ENCODE data around the gene DYNC2LI1.

GRCh38 chr2:43142920-43143283 is 83.5 kb downstream of the ZFP36L2 start:
- PRO-cap: no peak

DNA sequence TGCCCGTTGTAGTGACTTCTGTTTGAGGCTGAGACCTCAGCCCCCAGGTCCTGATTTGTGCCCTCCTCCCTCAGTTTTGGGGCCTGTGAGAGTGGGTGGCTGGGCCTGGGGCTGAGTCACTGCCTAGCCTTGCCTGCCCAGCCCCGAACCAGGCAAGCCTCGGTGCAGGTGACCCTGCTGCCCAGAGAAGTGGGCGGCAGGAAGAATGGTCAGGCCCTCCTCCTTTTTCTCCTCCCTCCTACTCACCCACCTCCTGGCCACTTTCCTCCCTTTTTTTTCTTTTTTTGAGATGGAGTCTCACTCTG is 66.6 kb downstream of the ZFP36L2 start:
- PRO-cap: no peak

- PRO-cap: bidirectional peak, plus-strand start at chr2:43179128, minus-strand start at chr2:43179089
These were observed 47.7 kb downstream of the ZFP36L2 start for GRCh38 chr2:43178198-43179656.

DNA sequence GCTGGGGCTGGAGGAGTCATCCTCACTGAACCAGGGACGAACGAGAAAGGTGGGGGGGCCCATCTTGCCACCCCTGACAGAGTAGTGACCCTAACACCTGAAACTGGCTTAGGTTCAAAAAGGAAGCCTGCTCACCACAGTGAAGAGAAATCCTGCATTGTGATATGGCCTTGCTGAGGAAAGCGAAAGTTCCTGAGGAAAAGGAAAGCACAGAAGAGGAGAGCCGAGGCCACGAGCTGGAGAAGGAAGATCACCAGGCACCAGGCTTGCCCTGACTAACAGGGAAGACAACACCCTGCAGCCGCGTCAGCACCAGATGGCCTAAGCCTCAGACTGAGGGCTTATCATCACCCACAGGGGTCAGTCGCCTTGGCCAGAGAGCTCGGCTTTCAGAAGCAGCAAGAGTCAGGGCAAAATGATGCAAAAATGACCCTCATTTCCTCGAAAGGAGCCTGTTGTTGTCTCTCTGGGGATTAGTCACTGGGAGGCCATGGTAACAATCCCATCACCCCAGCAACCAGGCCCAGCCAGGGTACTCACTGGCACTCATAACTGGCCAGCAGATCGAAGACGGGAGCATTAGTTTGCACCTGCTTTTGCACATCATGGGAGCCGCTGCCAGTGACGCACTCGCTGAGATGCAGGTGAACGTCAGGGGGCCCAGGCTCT is 42.6 kb upstream of the ZFP36L2 start:
- PRO-cap: no peak

- PRO-cap: no peak
These were observed 79.2 kb upstream of the ZFP36L2 start for GRCh38 chr2:43305237-43306328.

- PRO-cap: no peak
These were observed 105.0 kb upstream of the ZFP36L2 start for GRCh38 chr2:43331341-43331927.

- PRO-cap: no peak
These were observed 169.5 kb downstream of the THADA start for GRCh38 chr2:43426108-43426906.

GRCh38 chr2:43469673-43470550 is 125.9 kb downstream of the THADA start:
- PRO-cap: no peak

GRCh38 chr2:43539971-43540606 is 55.7 kb downstream of the THADA start:
- PRO-cap: no peak

DNA sequence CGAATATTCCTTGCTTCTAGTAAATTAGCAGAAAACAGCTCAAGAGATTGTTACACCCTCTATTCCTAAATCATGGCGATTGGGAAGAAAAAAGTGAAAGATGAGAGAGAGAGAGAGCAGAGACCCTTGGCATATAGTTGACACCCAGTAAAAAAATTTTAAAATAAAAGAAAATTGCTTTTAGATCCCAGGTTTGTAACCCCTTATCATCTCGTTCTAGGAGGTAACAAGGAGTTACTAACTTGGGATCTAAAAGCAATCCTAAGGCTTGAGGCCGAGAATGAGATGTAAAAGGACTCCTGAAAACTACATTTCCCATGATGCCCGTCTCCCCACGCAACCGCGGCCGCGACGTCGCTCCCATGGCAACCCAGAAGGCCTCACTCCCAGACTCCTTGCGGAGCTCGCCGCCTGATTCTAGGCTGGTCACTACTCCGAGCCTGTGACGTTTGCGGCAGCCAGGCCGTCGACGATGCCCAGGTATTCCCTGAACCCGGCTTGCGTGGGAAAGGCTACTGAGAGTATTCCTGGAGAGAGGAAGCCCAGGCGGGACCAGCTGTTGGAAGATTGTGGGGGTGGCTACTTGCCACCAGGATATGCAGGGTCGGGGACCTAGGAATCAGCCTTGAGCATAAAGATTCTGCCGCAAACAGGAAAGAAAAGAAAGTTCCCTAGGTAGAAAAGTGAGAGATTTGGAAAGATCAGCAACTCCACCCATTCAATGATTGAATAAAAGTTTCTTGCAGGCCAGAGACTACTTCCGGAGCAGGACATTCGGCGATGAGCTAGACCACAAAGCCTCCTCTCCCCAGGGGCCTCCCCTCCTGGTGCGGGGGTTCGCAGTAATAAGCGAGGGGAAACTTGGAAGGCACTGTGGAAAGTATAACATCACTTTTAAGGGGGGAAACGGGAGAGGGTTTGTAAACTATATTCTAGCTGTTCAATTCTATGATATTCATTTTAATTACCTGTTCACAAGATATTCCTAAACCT is at the start of gene DYNC2LI1:
DYNC2LI1 (plus strand) TSS at position 373 of the 993 bp plus-strand sequence.
- PRO-cap: bidirectional peak, plus-strand start at position 429 of the sequence, minus-strand start at position 450 of the sequence; bidirectional peak, plus-strand start at position 759 of the sequence, minus-strand start at position 639 of the sequence

DNA sequence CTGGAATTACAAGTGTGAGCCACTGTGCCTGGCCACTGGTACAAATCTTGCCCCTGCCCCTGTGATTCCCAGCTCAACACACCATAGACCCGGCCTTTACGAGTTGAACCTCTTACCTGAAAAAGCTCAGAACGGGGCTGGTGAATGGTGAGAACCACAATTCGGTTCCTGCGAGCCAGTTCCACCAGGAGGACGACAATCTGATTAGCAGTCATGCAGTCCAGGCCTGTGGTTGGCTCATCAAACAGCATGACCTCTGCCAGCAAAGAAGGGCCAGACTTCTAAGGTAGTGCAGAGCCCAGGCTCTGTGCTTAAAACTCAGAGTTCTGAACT is 12.4 kb downstream of the ABCG5 start:
- PRO-cap: no peak

- PRO-cap: no peak
These were observed 3.5 kb downstream of the ABCG8 start for GRCh38 chr2:43842252-43842775.

DNA sequence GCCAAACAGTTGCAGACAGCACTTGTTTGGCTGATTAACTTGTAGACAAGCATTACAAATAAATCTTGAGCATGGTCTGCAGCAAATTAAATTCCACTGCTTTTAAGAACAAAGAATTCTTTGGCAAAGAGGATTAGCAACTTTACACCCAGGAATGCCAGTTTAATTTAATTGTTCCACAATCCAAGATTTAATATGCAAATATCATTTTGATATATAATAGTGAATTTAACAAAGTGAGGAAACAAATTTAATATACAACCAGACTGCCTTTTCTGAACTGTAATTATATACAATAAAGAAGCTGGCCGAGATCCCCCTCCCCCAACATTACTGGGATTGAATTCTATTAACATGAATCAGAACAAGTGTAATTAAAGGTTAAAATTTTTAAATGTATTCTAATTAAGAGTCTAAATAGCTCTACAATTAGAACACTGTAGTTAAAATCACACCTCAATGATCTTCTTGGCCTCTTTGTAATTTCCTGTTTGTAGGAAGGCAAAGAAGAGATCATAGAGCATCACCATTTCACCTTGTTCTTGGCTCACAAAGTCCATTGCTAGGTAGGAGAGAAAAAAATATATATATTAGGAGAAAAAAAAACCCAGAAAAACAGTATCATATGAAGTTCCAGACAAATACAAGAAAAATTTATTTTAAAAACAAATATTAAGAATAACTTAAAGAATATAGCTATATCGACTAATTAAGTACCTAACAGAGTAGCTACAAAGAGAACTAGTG is 61.9 kb downstream of the LRPPRC start:
- PRO-cap: no peak

- PRO-cap: no peak
These were observed 2.2 kb downstream of the LRPPRC start for GRCh38 chr2:43993362-43994198.

GRCh38 chr2:44060965-44061503 is 65.2 kb upstream of the LRPPRC start:
- PRO-cap: no peak

DNA sequence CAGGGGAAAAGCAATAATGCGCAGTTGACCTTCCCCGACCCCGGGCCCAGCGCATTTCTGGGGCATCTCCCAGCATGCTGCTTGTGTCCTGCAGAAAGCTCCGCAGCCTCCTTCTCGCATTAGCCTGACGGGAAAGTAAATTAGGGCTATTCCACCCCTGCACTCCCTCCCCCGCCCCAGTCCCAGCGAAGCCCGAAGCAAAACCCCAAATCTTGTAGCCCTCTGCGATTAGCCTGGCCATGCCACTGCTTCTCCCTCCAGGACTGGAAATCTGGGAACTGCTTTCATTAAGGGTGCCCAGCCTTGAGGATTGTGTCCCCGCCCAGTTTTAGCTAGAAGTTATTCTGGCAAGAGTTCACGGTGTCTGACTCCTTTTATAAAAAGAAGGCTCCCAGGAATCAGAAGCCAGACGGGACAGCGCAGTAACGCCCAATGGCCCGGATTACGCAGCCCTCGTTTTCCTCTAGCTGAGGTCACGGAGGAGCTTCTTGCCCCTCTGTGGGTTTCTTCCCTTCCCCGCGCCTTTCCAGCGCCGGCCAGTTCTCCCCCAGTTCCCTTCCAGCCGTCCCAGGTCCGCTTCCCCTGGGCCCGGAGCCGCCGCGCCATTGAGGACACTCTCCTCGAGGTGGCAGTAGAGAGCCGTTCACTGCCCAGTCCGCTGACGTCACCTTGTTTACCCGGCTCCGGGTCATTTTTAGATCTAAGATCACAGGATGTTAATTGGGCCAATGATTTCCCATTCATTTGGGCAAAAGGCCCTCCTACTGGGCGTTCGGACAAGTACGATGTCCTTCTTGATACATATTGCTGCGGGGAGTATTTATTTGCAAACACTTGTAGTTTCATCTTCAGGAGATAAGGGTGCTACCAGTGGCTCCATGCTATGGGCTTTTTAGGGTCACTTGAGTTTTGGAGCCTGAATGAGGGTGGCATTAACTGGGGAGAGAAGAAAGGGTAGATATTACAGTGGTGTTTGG is 81.6 kb upstream of the PPM1B start:
- PRO-cap: bidirectional peak, plus-strand start at position 743 of the sequence, minus-strand start at position 545 of the sequence

DNA sequence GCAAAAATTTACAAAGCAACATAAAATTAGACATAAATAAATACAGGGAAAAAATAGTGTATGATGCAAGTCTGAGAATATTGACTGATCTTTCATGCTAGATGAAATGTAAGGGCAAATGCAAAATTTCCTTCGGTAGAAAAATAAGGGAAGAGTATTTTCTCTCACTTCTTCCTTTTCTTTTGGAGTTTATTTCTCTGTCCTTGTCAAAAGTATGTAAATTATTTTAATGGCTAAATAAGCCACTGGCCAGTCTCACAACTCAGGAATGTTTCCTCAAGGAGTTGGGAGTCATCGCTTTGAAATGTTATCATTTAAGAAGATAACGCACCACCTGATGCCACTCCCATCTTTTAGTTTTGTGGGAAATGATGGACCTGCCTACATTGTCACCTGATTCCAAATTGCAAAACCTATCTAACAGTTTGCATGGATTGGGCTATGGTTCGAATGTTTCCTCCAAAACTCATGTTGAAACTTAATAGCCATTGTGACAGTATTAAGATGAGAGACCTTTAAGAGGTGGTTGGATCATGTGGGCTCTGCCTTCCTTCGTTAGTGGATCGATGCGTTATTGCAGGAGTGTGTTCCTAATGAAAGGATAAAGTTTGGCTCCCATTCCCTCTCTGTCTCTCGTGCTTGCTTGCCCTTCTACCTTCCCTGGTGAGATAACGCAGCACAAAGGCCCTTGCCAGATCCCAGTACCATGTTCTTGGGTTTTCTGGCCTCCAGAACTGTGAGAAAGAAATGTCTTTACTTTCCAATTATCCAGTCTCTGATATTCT is 32.4 kb upstream of the PPM1B start:
- PRO-cap: bidirectional peak, plus-strand start at position 420 of the sequence, minus-strand start at position 184 of the sequence; unidirectional peak, plus-strand start at position 618 of the sequence

DNA sequence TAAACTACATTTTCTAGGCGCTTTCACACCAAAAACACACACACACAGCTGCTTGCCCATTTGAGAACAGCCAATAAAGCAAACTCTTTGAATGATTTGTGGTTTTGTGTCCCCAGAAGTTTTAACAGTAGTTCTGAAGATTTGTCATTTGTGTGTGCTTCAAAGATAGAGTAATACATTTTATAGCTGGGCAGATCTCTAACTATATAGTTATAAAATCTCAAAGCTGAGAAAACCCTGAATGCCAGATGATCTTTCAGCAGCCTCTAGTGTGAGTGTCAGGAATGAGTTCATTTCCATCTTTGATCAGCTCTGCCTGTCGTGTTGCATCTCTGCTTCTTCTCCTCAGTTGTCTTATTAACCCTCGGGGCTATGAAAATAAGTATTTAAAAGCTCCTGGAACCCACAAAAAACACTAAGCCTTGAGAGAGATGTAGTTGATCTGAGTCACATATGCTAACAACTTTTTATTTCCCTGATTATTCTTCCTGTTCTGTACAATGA is 30.1 kb upstream of the SLC3A1 start:
- PRO-cap: no peak

DNA sequence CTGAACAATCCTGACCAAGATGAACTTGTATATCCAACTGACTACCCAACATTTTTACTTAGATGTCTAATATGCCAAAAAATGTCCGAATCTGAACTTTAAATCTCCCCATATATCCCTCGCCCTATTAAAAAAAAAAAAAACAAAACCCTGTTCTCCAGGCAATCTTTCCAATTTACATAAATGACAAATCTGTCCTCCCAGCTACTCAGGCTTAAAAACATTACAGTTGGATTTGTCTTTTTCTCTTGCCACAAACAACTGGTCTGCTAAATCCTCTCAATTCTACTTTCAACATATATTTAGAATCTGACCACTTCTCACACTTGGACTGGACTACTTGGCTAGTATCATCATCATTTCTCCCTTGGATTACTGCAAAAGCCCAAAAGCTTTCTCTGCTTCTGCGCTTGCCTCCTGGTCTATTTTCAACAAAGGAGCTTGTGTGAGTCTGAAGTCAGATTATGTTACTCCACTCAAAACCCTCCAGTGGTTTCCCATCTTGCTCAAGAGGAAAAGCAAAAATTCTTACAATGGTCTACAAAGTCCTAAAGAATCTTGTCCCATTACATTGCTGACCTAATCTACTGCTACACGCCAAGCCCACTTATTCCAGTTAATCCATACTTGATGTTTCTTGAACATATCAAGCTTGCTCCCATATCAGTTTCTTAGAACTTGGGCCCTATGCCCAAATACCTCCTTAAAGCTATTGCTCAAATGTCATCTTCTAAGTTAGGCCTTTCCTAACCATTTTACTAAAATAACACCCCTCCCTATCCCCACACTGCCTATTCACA is 9.7 kb downstream of the PREPL start:
- PRO-cap: no peak

DNA sequence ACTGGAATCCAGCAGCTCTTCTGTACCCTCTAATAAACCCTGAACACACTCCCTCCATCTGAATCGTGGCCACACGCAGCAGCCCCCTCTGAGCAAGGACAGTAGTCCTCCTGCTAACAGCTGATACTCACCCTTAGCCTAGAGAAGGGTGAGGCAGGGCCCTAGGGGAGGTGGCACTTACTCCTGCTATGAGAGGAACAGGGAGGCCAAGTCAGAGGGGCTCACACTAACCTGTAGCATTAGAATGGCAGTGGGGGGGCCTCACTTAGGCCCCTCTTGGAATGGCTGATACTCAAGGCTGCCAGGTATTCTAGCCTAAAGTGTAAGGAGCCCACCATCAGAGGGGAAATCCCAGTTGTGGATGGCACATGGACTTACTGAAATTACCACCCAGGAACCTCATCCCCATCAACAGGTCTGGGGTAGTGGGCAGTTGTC is 185.8 kb upstream of the SIX3 start:
- PRO-cap: unidirectional peak, plus-strand start at position 189 of the sequence